Fibroblast of the aortic adventitia (primary cell): ENCODE measurements around the gene MMADHC.

- CAGE, long polyA plus RNA = no peak
Observed at GRCh38 chr2:144496609-144497859, 22.9 kb downstream of the ZEB2 start.

DNA sequence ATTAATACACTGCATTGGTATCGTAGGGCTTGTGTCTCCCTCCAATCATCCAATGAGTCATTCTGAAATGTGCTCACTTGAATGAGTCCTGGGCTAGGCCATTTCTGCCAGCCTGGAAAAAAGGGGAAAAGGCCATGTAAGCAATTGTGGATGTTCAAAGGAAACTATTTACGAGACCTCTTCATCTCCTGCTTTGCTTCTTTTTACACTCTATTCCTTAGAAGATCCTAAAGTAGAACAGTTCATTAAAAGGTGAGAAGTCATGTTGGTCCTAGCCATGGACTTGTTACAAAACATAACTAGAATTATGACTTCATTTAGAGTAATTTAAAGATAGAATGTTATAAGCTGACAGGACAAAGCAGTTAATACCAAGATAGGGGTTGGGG lies 18.7 kb downstream of the ZEB2 start:
- CAGE, long polyA plus RNA = no peak

DNA sequence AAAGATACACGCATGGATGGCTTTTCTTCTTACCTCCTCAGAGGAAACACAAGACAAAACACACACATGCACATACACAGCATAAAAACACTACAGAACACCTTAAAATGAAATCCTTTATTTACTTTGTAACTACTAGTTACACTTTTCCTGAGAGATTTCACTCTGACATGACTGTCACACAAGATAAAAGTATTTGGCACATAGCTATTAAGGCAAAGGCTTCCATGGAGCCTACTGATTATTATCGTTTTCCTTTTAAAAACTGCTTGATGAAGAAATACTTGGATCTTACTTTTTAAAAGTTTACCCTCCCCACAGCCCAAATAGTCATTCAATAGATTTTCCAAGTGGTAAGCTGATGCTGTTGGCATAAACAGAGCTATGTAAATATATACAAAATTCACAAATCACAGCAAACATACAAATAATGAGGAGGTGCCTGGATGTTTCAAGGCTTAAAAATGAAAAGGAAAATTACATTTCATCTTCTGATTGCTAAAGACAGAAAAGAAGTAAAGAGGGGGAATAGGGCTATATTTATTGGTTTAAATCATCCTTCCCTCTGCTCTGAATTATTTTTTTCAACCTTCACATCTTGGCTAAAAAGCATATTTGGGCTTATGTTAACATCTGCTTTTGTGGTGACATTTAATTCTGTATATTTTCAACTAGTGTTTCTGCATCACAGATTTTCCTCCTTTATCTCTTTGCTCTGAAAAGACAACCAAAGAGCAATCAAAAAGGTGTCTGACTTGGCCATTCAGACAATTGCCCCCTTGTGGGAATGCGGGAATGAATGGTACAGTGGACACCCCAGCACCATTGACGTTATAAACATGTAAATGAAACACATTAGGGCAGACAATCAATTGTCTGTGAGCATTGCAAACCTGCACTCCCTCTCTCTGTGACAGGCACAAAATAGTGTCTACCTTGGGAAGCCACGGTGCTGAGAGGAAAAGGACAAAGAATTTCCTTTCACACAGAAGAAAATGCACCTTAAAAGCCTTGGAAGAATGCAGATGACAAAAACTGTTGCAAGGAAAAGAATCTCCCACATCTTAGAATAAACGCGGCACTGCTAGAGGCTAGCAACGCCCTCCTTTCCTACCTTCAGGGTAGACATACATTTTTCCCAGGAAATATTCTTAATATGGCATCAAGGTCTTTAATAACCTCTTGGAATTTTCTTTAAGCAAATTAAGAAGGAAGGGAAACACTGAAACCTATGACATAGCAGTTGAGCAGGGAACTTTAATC lies 8.2 kb downstream of the ZEB2 start:
- CAGE, long polyA plus RNA = no peak

DNA sequence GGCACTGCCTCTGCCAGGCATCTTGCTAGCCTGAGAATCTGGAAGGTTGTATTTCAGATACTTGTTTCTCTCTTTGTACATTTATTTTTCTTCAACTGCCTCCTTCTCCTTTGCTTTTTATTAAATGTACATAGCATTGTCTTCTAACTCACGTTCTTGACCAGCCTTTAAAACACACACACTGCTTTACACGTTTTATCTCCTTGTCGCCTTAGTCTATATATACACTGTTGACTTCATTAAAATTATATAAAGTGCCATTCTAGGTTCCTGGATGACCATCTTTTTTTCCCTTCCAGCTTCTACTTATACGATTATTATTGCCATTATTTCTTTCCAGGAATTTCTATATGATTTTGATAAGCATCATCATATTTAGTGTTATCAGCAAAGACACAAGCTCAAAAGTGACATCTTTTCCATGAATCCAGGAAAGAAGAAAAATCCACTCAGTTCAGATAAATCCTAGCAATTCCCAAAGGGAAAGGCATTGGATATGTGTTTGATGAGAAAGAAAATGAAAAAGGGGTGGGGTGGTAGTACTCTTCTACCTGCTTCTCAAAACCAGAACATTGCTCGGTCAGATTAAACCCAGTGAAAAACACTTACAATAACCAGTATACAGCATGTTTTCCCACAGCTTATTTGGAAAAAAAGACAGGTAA lies 5.7 kb downstream of the ZEB2 start:
- CAGE, long polyA plus RNA = no peak

- CAGE, long polyA plus RNA = no peak
Observed at GRCh38 chr2:144596050-144596736, 76.3 kb upstream of the ZEB2 start.

- CAGE, long polyA plus RNA = no peak
Observed at GRCh38 chr2:144648935-144649401, 129.0 kb upstream of the ZEB2 start.

GRCh38 chr2:146540402-146541187 lies 1304.2 kb upstream of the ACVR2A start:
- CAGE, long polyA plus RNA = no peak

GRCh38 chr2:147464153-147464637 lies 380.6 kb upstream of the ACVR2A start:
- CAGE, long polyA plus RNA = no peak

DNA sequence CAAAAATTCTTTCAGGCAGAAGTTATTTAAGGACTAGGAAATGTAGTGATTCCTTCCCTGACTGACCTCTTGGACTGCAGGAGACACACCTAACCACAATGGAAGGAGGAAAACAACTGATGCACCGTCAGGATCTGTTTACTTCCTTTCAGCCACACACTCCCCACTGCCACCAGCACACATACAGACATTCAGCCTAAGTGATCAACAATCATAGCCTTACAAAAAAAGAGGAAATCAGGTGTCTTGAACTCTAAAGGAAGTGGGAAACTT lies 213.6 kb upstream of the ACVR2A start:
- CAGE, long polyA plus RNA = no peak

GRCh38 chr2:147843347-147843624 lies 1.5 kb upstream of the ACVR2A start:
- CAGE, long polyA plus RNA = no peak

GRCh38 chr2:147843625-147844106 lies 1.2 kb upstream of the ACVR2A start:
- CAGE, long polyA plus RNA = no peak

DNA sequence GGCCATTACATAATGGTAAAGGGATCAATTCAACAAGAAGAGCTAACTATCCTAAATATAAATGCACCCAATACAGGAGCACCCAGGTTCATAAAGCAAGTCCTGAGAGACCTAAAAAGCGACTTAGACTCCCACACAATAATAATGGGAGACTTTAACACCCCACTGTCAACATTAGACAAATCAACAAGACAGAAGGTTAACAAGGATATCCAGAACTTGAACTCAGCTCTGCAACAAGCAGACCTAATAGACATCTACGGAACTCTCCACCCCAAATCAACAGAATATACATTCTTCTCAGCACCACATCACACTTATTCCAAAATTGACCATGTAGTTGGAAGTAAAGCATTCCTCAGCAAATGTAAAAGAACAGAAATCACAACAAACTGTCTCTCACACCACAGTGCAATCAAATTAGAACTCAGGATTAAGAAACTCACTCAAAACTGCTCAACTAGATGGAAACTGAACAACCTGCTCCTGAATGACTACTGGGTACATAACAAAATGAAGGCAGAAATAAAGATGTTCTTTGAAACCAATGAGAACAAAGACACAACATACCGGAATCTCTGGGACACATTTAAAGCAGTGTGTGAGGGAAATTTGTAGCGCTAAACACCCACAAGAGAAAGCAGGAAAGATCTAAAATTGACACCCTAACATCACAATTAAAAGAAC lies 62.8 kb downstream of the EPC2 start:
- CAGE, long polyA plus RNA = no peak

DNA sequence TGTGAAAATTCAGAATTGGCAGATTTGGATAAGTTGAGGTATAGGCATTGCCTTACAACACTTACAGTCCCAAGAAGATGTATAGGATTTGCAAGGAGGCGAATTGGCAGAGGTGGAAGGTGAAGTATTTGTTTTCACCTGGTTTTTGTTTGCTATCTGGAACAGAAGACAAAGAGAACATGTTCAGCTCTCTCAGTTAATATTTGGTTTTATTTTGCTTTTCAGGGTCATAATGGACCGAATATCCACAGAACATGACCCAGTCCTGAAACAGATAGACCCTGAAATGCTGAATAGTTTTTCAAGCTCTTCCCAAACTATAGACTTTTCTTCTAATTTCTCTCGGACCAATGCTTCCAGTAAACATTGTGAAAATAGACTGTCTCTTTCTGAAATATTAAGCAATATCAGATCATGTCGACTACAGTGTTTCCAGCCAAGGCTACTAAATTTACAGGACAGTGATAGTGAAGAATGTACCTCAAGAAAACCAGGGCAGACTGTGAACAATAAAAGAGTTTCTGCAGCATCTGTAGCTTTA lies 104.1 kb upstream of the KIF5C start:
- CAGE, long polyA plus RNA = no peak

DNA sequence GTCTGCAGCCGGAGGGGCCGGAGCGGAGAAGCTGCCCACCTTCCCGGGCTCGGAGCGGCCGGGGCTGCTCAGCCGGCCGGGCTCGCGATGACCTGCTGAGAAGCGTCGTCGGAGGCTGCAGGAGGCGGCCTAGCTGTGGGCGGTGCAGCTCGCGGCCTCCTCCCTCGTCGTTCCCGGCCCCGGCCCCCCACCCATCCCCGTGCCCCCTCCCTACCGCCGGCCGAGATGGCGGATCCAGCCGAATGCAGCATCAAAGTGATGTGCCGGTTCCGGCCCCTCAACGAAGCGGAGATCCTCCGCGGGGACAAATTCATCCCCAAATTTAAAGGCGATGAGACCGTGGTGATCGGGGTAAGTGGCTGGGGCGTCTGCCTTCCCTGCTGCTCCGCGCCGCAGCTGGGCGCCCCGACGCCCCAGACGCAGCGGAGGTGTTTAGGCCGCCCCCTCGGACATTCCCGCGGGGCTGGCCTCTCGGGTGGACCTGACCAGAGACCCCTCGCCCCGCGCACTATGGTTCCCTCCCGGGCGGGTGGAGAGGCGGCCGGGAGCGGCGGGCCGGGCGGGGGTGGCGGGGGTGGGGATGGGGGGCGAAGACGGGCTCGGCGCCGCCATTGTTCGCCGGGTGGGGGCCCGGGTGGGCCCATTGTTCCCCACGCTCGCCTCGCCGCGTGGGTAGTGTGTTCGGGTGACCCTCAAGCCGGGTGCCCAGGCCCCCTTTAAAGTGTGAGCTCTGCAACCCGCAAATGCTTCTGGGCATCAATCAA lies 548 bp downstream of the KIF5C start:
- CAGE, long polyA plus RNA = no peak

DNA sequence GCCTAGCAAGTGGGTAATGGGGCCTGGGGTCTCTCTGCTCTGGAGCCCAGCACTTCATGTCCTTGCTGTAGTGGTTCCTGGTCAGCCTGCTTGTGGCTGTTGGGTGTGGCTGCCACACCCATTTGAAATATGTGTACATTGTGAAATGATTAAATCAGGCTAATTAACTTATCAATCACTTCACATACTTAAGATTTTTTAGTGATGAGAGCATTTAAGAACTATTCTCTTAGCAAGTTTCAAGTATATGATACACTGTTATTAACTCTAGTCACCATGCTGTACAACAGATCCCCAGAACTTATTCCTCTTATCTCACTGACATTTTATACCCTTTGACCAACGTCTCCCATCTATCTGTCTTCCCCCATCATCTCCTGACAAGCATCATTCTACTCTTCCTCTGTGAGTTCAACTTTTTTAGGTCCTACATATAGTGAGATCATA lies 92.0 kb downstream of the LYPD6 start:
- CAGE, long polyA plus RNA = no peak

GRCh38 chr2:149586883-149588011 lies at the start of gene MMADHC:
Gene MMADHC (minus strand): TSS chr2:149587775.
- CAGE, long polyA plus RNA = no peak

- CAGE, long polyA plus RNA = no peak
Observed at GRCh38 chr2:150469520-150470379, 17.7 kb downstream of the RND3 start.

DNA sequence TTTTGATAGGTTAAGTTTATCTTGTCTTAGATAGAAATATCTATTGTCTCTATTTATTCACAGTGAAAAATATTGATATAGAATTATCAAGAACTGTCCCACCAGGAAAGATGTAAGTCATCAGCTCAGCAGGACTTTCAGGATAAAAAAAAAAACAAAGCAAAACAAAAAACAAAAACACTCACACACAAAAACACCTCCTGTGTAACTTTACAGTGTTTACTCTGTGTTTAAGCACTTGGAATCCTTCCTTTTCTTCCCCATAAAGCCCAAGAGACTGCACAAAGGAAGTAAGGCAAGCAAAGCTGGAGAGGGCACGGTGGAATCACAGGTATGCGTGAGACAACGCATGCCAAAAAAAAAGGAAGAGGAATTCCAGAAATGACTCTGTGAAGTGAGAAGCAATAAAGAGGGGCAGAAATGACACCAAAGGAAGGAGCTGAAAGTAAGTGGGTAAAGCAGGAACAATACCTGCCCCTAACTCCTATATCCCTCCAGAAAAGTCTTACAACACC lies 9.4 kb downstream of the RND3 start:
- CAGE, long polyA plus RNA = no peak

- CAGE, long polyA plus RNA = no peak
Observed at GRCh38 chr2:151637125-151637880, 97.0 kb downstream of the NEB start.

DNA sequence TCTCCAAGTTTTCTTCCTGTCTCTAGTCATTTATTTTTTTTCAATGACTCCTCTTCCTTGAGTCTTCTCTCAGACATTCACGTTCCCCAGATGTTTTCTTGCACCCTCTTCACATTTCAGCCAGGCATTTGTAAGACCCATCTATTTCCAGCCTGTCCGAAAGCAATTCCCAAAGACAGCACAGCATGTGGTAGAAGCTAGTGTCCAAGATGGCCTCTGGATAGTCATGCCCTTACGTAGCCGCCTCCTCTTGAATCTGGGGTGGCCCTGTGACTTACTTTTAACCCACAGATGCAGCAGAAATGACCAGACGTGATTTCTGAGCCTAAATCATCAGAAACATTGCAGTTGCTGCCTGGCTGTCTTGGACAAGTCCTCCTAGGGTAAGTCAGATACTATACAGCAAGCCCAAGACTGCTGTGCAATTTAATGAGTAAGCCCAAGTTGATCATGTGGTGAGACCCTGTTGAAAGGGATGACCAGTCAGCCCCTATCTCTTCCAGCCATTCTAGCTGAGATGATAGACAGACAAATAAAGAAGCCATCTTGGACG lies 12.4 kb downstream of the ARL5A start:
- CAGE, long polyA plus RNA = no peak